Lower leg skin (tissue), 2 donors: ENCODE measurements around a stretch of chr3.

DNA sequence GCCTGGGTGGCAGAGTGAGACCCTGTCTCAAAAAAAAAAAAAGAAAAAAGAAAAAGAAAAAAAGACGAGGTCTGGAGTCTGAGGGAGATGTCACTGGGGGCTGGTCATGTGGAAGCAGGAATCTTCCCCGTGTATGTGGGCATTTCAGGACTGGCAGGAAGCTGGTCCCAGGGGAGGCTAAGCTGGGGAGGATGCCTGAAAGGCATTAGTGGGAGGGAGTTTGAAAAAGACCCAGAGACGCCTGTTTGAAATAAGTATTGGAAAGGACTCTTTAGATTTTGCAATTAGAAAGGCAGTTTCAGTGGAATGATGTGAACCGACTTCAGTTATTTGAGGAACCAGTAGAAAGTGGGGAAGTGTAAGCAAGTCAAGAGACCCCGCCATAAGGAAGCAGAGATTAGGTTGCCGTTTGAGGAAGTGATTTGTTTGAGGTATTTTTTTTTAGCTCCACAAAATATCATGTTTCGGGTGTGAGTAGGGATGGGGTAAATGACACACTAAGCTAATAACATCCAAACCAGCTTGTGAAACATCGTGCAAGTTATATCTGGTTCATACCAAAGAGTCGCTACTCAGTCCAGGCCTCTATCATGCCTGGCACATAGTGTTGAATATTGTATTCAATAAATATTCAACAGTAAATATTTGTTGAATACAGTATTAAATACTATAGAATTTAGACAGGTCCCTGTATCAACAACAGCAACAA lies 55.6 kb downstream of the ST6GAL1 start:
- PRO-cap: no peak
- RAMPAGE, long total RNA, 2 experiments: no peak in any of the 2 experiments

DNA sequence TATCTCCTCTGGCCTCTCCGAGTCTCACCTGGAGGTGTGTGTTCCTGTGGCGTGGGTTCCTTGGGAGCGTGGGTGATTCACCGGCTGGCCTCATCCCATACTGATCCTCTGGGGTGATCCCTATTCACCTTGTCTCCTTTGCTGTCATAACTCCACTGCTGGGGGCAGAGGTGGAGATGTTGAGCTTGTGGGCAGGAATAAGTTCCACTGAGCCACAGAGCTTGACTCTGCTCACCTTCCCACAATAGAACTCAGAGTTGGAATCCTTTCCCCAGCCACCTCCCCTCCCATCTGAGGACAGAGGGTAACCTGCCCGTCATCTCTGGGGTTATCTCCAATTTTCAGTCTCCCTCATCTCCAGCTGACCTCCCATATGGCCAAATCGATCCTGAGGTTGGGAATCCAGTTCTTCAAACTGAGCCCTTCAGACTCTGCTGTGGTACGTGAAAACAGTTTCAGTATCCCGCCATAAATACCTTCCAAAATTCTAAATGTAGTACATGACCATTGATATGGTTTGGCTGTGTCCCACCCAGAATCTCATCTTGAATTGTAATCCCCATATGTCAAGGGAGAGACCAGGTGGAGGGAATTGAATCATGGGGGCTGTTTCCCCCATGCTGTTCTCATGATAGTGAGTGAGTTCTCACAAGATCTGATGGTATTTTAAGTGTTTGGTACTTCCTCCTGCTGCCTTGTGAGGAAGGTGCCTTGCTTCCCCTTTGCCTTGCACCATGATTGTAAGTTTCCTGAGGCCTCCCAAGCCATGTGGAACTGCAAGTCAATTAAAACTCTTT lies 61.5 kb downstream of the ST6GAL1 start:
- PRO-cap: no peak
- RAMPAGE, long total RNA, 2 experiments: no peak in any of the 2 experiments

DNA sequence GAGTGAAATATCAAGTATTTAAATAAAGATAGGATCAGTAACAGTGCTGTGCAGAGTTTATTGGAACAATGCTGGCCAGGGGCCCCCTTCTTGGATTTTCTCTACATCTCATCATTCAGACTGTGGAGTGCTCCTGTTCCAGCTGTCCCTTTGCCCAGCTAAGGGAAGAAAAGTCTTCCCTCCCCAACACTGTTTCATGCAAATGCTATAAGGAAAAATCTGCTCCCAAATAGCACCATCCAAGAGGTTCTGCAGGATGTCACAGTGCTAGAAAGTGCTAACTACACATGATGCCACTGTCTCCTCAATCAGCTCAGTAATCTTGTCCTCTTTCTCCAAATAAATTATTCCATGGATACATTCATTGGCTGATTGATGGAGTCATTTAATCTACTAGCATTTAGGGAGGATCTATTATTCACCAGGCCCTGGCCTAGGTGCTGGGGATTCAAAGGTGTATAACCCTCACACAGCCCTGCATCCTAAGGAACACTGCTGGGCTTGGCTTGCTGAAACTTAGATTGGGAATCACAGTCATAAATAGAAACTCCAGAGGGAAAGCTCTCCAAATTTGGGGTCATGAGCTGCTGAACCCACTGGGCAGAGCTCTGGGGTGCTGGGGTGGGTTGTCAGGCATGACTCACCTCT lies 64.3 kb downstream of the RPL39L start:
- PRO-cap: no peak
- RAMPAGE, long total RNA, 2 experiments: no peak in any of the 2 experiments

DNA sequence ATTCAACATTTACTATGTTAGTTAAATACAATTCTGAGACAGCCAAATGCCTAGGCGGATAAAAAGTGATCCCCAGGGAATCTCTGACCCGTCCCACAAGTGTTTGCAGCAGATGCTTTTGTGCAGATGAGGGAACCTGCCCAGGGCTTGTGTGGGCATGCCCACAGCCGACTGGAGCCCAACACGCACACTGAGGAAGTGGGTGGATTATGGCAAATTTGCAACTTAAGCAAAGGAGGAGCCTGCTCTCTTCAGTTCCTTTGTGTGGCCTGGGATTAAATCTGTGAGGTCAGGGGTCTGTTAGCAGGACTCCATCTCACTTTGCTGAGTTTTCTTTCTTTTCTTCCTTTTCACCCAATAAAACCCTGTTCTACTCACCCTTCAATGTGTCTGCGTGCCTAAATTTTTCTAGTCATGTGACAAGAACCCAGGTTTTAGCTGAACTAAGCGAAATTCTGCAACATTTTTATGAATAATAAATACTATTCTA lies 14.0 kb upstream of the RTP1 start:
- PRO-cap: no peak
- RAMPAGE, long total RNA, 2 experiments: no peak in any of the 2 experiments

GRCh38 chr3:187274887-187275422 lies 16.6 kb downstream of the MASP1 start:
- PRO-cap: no peak
- RAMPAGE, long total RNA, 2 experiments: no peak in any of the 2 experiments

- PRO-cap: no peak
- RAMPAGE, long total RNA, 2 experiments: no peak in any of the 2 experiments
Observed at GRCh38 chr3:187713558-187714040, 11.2 kb upstream of the RTP2 start.

DNA sequence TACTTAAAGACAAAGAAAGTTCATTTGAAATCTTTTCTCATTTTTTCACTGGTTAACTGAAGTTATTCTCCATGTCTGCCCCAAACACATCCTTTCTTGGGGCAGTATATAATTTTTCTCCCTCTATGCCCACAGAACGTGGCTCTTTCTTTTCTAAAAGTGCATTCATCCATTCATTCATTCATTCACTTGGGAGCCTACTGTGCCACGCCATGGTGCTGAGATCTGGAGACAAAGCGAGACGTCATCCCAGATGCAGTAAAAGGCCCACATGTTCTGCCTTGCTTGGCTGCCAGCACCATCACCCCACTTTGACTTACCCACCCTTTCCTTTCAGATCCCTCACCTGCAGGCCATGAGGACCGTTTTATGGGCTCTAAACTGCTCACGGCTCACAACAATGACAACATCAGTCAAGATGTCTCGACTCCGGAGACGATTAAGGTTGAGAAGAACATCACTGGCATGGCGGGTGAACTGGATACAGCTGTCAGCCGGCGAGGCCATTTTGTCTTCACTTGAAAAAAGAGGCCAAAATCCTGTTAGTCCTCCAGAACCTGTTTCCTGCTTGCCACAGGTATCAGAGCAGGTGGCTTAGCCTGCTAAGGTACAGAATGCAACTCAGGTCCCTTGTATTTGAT lies 12.0 kb downstream of the BCL6 start:
- PRO-cap: no peak
- RAMPAGE, long total RNA, 2 experiments: no peak in any of the 2 experiments

- PRO-cap: bidirectional peak, plus-strand start at chr3:187739641, minus-strand start at chr3:187739524; bidirectional peak, plus-strand start at chr3:187739745, minus-strand start at chr3:187739764
- RAMPAGE, long total RNA, 2 experiments: no peak in any of the 2 experiments
Observed at GRCh38 chr3:187739175-187739889, 5.9 kb downstream of the BCL6 start.

GRCh38 chr3:187741817-187742041 lies 3.5 kb downstream of the BCL6 start:
- PRO-cap: no peak
- RAMPAGE, long total RNA, 2 experiments: no peak in any of the 2 experiments

DNA sequence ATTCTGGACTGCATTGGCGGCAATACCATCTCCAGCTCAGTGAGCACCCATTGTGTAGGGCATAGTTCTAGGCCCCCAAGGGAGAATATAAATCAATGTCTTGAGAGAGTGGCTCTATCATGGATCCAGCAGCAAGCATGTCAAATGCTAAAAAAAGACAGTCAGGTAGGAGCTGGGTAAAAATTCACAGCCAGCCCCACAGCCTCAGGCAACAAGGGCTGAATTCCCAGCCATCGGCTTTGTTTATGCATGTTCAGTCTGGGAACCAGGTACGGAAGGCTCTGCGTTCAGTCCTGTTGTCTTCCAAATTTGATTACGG lies 18.9 kb upstream of the BCL6 start:
- PRO-cap: unidirectional peak, plus-strand start at position 256 of the sequence
- RAMPAGE, long total RNA, 2 experiments: no peak in any of the 2 experiments

DNA sequence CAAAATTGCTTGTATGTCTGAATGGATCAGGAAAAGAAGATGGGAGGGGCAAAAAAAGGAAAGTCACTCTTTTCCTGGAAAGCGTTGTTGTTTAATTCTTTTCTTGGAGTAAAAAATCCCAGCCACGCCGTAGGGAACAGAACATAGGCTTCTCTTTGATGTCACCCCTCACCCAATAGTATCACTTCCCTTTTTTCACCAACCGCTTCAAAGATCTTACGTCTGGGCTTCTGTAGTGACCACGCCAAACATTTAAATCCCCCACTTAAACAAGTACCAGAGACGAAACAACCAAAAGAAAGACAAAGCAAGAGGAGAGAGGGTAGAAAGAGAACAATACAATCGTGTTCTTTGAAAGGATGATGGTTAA lies 27.9 kb upstream of the BCL6 start:
- PRO-cap: no peak
- RAMPAGE, long total RNA, 2 experiments: no peak in any of the 2 experiments

DNA sequence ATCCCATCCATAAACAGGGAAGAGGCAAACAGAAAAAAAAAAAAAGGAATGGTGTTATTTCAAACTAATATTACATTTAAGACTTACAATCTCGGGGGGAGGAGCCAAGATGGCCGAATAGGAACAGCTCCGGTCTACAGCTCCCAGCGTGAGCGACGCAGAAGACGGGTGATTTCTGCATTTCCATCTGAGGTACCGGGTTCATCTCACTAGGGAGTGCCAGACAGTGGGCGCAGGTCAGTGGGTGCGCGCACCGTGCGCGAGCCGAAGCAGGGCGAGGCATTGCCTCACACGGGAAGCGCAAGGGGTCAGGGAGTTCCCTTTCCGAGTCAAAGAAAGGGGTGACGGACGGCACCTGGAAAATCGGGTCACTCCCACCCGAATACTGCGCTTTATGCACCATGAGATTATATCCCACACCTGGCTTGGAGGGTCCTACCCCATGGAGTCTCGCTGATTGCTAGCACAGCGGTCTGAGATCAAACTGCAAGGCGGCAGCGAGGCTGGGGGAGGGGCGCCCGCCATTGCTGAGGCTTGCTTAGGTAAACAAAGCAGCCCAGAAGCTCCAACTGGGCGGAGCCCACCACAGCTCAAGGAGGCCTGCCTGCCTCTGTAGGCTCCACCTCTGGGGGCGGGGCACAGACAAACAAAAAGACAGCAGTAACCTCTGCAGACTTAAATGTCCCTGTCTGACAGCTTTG lies 145.0 kb upstream of the BCL6 start:
- PRO-cap: no peak
- RAMPAGE, long total RNA, 2 experiments: no peak in any of the 2 experiments

DNA sequence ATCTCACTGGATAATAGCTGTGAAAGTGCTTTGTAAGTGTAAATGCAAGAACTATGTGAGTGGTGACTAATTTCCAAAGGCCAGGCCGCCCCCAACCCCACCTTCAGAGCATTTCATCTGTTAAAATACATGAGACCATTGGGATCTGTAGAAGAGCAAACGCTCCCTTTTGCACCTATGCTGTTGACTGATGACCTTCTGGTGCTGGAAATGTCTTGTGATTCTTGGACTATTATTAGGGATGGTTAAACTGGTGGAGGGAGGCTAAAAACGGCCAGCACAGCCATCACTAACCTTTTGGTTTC lies 196.7 kb upstream of the LPP start:
- PRO-cap: no peak
- RAMPAGE, long total RNA, 2 experiments: no peak in any of the 2 experiments

DNA sequence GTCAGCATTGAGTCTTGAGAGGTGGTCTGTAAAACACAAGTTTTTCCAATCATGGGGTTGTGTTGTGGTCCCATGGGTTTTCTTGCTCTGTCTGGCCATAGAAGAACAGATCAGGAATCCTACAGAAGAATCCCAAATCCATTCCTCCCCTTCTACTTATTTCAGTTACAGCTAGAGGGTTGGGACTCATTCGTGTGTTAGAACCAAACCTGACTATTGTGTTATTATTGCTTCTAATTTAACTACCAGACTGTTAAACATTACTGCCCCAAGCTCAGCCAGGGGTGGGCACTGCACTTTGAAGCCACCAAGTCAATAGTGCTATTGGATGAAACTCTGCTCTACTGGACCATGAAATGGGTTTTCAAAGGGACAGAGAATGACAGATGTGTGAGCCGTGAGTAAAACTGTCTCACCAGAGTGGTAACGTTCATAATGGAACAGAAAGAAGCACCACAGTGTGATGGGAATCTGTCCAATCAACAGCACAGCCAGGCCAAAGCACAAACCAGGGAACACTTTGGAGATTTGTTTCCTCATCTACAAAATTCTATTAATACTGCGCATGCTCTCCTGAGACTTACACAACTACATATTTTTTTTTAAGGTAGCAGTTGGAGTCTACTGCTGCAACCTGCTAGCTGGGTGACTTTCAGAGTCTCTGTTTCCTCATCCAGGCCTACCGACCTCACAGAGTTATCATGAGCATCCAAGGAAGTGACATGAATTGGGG lies 171.9 kb upstream of the LPP start:
- PRO-cap: no peak
- RAMPAGE, long total RNA, 2 experiments: no peak in any of the 2 experiments

DNA sequence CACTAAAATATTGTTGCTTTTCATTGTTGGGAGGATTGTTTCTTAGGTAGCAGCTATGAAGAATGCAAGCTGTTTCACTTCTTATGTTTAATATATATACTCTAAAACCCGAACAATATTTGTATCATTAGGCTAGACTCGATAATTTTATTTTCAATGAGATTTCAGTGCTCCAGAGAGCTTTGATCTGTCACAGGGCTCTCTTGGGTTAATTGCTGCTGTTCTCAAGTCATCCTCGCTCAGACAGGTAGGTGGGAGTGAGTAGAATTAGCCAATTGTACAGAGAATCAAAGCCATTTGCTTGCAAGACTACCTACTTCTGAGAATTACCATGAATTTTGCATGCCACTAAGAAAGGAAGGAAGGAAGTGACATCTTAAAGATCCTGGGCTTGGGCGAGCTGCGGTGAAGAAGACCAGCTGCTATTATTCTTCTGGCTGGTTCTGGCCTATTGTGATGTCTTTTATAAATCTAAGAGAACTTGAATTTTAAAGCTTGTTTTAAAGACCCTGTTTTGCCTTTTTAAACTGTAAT lies 154.2 kb upstream of the LPP start:
- PRO-cap: unidirectional peak, plus-strand start at position 388 of the sequence
- RAMPAGE, long total RNA, 2 experiments: no peak in any of the 2 experiments

DNA sequence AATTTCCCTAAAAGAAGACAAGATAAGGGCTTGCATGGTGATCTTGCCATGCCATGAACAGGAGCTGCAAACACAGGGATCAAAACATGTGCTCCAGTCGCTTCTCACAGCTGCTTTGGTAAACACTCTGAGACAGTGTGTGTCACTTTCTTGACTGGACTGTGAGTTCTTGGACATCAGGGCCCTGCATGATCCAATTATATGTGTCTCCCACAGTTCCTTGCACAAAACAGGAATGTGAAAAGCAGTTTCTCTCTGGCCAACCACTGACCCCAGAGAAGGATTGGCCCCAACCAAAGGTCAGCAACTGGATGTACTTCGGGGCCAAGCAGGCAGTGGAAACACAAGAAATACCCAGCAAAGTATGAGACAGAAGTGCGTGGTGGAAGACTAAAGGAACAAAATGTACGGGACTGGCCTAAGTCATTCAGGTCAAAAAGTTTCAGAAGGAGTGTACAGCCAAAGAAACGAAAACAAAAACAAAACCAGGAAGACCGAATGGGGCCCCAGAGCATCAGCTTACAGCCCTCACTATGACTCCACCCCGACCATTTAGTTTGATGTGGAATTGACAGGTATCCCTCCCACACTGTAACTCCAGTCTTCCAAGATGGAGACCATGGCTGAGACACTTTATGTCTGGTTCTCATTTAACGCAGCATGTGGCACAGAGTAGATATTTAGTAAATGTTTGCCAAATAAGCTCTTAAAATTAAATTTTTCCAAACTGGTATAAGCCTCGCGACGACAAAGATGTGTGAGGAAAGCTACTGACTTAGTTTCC lies 76.7 kb upstream of the LPP start:
- PRO-cap: unidirectional peak, minus-strand start at position 163 of the sequence
- RAMPAGE, long total RNA, 2 experiments: no peak in any of the 2 experiments

GRCh38 chr3:188152975-188153351 lies 994 bp upstream of the LPP start:
- PRO-cap: unidirectional peak, plus-strand start at chr3:188153059; bidirectional peak, plus-strand start at chr3:188153304, minus-strand start at chr3:188153258
- RAMPAGE, long total RNA, 2 experiments: start-site peak on the plus strand in 2 of 2 experiments, at chr3:188152961-188153059 at its widest, 9 to 38 reads per replicate

- PRO-cap: bidirectional peak, plus-strand start at chr3:188155171, minus-strand start at chr3:188155042; unidirectional peak, minus-strand start at chr3:188155204
- RAMPAGE, long total RNA, 2 experiments: no peak in any of the 2 experiments
Observed at GRCh38 chr3:188154703-188155414, 902 bp downstream of the LPP start.

GRCh38 chr3:188158781-188159365 lies 4.9 kb downstream of the LPP start:
- PRO-cap: no peak
- RAMPAGE, long total RNA, 2 experiments: no peak in any of the 2 experiments

DNA sequence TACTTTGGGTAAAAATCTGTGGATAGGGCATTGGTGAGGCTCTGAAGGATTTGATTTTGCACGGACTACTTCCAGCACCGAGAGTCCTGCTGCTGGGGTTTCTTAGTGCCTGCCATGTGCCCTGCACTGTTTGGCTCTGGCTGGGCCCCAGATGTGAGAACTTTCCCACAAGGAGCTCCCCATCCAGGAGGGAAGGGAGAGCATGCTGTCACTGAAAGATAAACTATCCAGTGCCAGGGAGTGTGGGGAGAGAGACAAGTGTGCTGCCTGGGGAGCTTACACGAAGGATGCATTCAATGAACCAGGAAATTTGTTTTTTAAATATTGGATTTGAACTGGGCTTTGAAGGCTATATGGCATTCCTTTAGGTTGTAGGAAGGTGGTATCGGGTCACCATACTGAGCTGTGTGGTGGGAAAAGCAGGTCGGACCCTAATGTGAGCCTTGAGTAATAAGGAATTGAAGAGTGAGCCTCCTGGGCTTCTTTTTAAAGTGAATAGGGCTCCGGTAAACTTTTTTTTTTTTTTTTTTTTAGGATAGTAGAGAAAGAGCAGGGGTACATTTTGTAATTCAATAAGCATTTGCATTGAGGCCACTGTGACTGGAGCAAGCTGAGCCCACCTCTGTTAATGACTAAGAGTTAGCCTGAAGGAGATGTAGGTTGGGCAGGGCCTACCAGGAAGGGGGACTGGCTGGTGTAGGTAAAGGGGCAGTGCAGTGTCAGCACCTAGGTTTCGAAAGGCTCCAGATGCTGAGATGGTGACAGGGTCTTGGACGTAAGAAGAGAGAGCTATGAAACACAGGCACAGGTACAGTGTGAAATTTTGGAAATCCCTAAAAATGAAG lies 30.4 kb downstream of the LPP start:
- PRO-cap: no peak
- RAMPAGE, long total RNA, 2 experiments: no peak in any of the 2 experiments